Brain (tissue), 1 donor: ENCODE results near the genes GRPR, SCML2 and CDKL5.

DNA sequence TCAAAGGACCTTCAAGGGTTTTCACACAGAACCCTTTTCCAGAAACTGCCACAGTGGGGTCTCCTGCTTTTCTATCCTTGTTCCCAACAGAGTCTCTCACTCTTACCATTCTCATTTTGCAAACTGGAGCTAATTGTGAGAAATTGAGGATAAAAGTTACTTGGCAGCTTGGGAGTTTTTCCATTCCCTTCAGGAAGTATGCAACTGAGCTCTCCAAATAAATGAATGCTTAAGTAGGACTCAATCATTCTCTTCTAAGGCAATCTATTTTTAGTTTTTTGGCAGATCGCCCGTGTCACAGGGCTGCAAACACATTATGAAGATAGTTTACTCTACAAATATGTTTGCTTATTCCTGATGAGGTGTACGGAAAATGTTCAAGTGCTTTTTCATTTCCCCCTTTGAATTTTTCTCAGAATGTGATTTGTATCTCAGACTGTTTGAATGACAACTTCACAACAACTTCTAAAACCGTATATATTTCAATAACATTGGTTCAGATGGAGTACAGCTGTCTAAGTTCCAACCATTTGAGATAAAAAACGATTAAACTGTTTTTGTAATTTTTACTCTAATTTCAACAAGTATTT lies 5.3 kb downstream of the ASB11 start:
- RRBS = no CpG with 5 or more reads among the region's 5 CpGs

DNA sequence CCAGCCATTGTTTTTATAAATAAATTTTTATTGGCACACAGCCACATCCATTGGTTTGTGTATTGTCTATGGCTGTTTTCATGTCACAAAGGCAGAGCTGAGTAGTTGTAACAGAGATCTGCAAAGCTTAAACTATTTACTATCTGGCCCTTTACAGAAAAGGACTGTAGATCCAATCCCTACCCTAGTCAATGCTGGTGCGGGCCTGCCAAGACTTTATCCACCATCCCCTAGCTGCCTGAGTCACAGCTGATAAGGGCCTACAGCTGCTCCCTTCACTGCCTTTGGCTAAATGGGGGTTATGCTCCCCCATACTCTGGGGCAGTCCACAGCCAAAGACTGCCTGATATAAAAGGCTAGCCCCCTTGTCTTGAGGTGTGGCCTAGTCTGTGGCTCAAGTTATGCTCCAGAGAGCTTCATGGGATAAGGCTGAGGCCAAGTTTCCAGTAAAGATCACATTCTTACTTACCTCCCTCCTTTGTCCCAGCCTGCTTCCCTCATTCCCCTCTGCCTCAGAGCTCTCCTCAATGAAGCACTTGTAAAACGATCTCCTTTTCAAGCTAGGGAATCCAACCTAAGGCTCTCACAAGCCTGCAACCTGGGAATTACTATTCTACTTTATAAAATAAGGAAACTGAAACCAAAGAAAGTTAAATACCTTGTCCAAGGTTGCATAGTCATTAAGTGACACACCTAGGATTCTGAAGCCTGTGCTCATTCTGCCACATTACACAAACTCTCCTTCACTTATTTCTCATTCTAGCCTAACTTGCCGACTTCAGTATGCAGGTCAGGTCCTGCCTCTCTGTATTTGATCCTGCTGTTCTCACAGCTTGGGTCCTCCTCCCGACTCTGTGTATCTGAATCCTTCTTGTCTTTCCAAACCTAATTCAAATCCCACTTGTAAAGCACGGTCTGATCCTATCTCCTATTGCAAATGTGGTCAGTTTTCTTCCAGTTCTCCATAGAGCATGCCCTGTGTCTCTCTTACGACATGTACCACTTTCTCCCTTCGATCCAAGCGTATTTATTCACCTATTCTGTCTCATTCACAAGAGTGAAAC lies 20.6 kb downstream of the ACE2 start:
- RRBS = no CpG with 5 or more reads among the region's 8 CpGs

GRCh38 chrX:15602766-15603036 lies 1.9 kb upstream of the ACE2 start:
- RRBS = no CpG with 5 or more reads among the region's 3 CpGs

GRCh38 chrX:15751171-15751901 lies 13.3 kb downstream of the CA5B start:
- RRBS = no CpG with 5 or more reads among the region's 7 CpGs

- RRBS = no CpG with 5 or more reads among the region's 6 CpGs
These were observed at the start of gene GRPR for GRCh38 chrX:16123170-16123791. Gene GRPR (plus strand): TSS chrX:16123565.

- RRBS = no CpG with 5 or more reads among the region's 6 CpGs
These were observed 3.3 kb upstream of the SYAP1 start for GRCh38 chrX:16716152-16716456.

GRCh38 chrX:16857895-16858120 lies 12.4 kb downstream of the RBBP7 start:
- RRBS = no CpG with 5 or more reads among the region's 3 CpGs

DNA sequence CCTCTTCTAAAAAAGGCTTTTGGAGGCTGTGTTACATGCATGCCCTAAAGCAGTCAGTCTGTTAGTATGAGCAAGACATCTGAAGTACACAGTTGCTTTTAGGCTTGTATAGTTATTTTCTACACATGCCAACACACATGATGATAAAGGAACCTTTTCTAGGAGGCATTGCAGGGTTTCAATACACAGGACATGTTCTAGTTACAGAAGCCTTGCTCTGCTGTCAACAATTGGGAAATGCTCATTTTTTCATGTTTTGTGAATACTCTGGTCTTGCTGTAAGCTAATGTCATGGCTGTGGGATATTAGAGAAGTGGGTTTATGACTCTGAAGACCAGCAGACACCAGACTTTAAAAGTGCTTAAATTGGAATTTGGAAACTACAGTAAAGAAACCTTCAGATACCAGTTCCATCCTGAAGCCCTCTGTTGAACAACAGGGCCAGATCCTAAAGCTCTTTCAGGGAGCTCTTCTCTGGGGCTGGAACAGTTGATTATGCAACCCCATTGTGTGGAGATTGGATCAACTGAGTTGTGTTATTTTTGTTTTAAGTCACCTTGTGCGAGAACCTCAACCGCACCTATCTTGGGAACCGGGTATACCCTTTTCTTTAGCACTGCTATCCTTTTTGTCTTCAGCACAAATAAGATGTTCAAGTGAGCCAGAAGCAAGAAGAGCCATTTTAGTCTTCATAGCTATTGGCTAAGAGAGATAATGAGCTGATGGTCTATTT lies 205.9 kb downstream of the REPS2 start:
- RRBS = no CpG with 5 or more reads among the region's 3 CpGs

DNA sequence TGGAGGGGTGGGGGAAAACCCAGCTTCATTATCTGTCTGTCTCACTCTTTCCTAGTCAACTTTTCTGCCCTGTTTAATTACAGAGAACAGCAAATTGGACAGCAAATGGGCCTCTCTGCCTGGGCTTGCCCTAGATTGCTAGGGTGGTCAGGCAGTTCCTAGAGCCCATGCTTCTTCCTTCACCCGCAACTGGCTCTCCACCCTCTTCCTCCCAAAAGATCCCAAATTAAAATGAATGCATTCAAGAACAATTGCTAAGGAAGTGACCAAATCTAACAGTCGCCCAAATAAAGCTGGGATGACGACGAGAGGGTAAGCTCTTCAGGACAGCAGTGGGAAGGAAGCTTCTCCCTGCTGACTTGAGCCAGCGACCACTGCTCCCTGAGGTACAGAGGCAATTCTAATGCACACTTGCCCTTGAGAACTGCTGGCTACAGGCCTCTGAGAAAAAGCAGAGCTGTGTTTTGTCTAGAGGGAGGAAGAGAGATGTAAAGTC lies 12.3 kb downstream of the RAI2 start:
- RRBS = no CpG with 5 or more reads among the region's 5 CpGs

DNA sequence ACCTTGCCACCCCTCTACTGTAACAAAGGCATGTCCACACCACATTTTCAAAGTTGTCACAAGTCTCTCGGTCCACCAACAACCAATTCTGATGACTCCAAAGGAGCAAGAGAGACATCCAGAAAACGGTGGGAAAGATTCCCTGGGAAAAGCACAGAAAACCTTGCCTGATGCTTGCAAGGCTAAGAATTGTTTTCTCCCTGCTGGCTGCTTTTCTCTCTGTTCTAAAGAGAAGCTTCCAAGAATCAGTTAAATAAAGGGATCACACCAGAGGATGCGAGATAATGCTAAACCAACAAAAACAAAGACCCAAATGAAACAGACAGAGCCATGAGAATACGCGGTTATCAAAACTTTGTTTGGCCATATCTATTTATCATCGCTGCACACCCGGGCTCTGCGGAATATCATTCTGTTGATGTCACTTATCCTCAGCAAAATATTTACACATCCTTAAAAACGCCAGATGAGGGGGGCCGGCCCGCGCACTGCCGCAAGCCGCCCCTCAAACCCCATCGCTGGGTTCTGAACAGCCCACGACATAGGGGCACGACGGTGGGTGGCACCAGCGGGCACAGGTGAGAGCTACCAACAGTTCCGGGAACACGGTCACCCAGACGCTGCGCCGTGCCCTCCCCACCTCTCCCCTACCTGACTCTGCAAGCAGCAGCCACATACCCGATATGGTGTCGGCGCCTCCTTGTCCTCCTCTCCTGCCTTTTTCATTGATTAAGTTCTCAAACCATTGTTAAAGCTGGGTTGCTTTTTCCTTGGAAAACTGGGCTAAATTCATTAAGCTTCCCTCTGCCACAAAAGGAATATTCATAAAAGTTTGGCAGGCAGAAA lies 1.7 kb downstream of the RAI2 start:
- RRBS = 12% methylated on average over 4 of the region's 27 CpGs

DNA sequence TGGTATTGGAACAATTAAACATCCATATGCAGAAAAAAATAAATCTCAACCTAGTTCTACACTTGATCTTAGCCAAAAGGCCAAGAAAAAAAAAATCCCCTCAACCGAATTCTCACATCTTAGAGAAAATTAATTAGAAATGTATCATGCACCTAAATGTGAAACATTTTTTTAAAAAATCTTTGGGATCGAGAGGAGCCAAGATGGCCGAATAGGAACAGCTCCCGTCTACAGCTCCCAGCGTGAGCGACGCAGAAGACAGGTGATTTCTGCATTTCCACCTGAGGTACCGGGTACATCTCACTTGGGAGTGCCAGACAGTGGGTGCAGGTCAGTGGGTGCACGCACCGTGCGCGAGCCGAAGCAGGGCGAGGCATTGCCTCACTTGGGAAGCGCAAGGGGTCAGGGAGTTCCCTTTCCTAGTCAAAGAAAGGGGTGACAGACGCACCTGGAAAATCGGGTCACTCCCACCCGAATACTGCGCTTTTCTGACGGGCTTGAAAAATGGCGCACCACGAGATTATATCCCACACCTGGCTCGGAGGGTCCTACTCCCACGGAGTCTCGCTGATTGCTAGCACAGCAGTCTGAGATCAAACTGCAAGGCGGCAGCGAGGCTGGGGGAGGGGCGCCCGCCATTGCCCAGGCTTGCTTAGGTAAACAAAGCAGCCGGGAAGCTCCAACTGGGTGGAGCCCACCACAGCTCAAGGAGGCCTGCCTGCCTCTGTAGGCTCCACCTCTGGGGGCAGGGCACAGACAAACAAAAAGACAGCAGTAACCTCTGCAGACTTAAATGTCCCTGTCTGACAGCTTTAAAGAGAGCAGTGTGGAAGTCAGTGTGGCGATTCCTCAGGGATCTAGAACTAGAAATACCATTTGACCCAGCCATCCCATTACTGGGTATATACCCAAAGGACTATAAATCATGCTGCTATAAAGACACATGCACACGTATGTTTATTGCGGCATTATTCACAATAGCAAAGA lies 116.3 kb downstream of the BEND2 start:
- RRBS = no CpG with 5 or more reads among the region's 33 CpGs

DNA sequence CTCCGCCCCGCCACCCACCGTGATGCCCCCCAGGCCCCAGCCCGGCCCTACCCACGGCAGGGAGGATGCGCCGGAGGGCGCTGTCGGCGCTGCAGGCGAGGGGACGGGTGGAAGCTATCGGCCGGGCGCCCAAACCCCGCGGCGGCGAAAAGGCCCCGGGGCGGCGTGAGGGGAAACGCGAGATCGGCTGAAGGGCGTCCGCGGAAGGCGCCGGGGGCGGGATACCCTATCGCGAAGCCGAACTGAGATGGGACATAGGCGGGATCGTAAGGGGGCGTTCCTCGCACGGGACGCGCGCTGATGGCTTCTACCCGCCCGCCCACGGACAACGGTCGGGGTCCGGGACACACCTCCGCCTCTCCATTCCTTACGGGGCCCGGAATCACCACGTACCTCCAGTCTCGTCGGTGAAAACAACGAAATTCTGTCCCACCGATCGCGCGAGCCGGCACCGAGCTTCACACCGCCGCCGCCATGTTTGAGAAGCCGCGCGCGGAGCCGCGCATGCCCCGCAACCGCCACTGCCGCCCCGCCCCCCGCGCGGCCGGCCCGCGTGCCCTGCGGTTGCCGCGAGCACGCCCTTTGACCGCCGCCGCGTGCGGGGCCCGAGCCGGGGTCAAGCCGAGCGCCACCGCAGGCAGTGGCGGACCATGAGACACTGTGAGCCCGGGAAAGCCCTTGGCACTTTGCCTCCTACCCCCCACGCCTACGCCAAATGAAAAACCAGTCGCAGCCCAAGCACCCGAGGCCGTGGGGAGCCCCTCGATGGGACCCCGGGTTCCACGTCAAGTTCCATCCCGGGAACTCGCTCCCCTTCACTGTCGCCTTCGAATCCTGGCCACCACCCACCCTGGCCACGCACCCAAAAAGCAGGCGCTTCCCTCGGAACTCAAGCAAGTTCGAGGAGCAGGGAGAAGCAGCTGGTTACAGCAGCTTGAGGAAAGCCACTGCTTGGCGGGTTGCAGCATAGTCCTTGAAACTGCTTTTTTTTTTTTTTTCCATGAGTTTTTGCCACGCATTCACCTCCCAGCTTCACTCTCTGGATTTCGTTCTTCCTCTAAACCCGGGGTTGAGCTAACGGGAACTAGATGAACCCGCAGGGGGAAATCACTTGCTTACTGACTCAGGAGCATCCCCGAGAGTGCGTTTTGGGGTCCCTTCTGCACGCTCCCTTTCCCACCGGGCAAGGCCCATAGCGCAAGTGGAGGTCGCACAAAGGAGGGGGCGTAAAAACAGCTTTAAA lies at the start of gene SCML2:
Gene SCML2 (minus strand): TSS at position 490 of the 1,243 bp plus-strand sequence.
- RRBS = 2% methylated on average over 58 of the region's 125 CpGs

DNA sequence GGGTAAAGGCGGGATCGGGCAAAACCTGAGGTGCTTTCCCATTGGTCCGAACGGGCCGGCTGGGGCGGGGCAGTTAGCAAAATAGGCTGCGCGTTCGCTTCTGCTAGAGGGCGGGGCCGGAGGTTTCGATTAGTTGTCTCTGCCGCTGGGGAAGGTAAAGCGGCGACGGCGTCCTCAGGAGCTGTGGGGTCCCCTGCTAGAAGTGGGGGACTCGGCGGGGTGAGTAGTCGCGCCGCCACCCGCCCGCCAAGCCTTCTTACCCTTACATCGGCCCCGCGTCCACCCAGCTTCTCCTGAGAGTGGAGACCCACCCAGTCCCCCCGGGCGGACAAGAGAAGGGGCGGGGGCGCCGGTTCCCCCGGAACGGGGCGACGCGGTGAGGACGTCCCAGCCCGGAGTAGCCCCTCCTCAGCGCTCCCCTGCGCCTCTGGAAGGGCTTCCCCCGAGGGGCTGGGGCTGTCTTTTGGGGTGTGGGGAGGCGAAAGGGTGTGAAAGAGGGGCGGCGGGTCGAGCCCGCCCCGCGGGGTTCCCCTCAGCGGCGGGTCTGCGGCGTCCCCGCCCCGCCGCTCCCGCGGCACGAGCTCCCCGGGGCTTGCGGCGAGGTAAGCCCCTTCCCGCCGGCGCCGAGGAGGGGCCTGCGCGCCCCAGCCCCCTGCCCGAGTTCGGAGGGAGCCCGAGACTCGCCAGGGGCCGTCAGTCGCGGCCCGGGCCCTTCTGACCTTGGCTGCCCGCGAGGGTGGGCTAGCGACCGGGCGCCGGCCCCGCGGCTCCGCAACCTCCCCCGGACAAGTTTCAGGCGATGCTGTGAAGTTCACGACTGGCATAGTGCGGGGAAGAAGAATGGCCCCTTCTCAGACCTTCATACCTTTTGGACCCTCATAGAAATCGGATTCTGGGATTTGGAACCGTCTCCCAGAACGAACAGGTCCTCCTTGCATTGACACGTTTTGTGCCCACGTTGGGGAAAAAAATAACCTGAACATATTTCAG lies at the start of gene CDKL5:
Gene CDKL5 (plus strand): TSS at position 132 of the 990 bp plus-strand sequence.
- RRBS = 2% methylated on average over 22 of the region's 94 CpGs

- RRBS = no CpG with 5 or more reads among the region's 4 CpGs
These were observed 106.5 kb downstream of the PHKA2 start for GRCh38 chrX:18877503-18877804.

DNA sequence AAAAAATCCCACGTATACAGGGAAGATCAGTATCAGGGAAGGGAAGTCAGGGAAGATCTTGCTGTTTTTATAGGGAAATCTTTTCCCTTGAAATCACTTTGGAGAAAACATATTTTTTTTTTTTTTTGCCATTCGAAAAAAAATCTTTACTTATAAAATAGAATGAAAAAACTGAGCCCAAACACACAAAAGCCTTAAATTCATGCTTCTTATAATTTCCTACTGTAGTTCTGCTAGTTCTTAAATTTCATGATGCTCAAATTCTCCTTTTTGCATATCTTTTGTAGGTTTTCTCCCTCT lies 66.1 kb upstream of the ADGRG2 start:
- RRBS = no CpG with 5 or more reads among the region's 2 CpGs

GRCh38 chrX:19986677-19986876 lies 4.3 kb downstream of the BCLAF3 start:
- RRBS = no CpG with 5 or more reads among the region's 2 CpGs

DNA sequence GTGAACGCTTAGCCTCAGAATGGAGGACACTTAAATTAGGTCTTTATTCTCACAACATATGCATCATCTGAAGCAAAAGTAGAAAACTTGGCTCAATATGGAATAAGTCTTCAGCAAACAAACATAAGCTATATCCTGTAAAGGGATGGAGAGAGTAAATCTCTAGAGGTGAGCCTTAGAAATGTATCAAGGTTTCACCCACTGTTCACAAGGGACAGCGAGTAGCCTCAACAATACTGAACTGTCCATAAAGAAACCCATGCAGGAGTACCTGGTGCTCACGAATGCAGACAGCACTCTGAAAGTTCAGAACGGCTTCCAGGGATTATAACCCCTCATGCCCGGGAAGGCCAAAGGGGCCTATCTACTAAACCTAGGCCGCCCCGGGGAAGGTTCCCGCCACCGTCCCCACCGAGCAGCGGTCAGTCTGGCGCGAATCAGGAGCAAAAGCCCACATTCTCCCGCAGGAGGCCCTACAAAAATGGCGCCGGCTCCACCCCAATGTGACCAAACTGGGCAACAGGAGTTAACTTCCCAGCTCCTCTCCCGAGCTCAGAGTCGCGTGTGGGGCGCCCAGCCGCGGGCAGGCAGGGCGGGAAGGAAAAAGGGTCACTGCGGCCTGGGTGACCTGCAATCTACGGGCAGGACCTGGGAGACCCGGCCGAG lies 580 bp downstream of the EIF1AX start:
- RRBS = 0% methylated on average over 7 of the region's 27 CpGs

GRCh38 chrX:20222411-20223507 lies 44.0 kb downstream of the RPS6KA3 start:
- RRBS = no CpG with 5 or more reads among the region's 6 CpGs